ENCODE measurements around the gene JMY.

GRCh38 chr5:78557510-78557723, 91.2 kb downstream of the LHFPL2 start:
- PRO-cap, 2 experiments = no peak in any of the 2 experiments

DNA sequence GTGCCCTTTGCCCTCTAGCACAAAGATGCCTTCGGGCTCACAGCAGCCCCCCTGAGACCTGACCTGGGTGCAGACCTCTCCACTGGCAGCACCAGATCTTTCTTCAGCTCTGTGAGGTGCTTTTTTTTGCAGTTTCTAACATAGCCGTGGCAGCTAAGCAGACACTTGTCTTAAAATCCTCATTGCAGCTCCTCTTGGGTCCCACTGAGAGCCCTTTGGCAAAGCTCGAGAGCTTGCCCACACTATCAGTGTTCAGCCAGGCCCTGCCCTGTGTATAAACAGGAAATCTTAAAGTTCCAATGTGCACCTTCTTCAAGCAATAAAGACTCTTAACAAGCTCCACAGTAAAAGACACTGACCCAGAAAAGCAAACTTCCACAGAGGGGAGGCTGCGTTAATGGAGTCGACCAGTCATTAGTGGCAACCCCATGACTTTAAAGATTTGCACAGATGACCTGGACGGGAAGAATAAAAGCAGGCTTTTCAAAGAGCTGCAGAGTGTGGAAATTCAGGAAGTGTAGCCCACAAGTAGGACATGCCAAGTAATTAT, 71.9 kb upstream of the LHFPL2 start:
- PRO-cap, 2 experiments = no peak in any of the 2 experiments

DNA sequence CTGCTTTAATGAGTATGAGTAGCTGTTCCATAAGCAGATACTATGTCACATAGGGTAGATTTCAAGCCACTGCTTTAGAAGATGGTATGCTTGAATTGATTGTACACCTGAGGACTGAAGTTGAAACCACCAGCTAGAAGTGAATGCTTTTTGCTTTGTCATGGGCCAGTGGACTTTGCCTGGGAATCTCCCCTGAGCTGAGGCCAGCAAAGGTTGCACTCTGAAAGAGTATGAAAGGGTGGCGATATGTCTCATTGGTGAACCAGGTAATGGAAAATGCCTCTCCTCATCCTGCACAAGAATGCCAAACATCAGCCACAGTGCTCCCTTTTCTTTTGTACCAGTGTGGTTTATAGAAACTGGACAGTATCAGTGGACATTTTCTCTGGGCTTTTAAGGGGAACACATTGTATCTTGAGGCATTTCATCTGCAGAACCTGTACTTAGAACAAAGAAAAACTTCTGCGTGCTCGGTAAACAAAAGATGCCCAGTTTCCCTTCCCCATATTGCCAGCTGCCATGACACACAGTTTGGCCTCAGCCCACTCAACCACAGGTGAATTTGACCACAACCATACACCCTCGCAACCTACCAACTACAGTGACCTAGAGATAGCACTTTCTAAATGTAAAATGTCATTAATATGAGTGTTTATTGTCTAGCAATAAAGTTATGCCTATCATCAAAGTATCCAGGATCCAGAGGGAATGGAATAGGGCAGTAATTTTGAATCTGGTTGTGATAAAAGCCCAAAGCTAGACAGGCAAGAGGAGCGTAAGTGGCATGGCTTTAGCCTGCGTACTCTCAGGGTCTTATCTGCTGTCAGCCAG, 79.4 kb upstream of the LHFPL2 start:
- PRO-cap, 2 experiments = no peak in any of the 2 experiments

DNA sequence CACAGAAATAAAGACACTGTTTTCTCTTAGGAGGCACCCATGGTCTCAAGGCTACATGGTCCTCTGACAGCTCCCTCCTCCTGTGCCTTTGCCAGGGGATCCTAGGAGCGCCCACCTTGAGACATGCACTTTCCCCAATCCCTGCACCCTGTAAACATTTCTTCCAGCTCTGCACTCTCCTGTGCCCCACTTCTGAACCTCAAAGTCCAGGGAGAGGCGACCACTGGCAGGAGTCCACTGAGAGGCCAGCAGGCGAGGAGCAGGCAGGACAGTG, 10.2 kb downstream of the ARSB start:
- PRO-cap, 2 experiments = no peak in any of the 2 experiments

- PRO-cap, 2 experiments = no peak in any of the 2 experiments
Observed at GRCh38 chr5:79025143-79025726, 40.1 kb upstream of the ARSB start.

- PRO-cap, 2 experiments = no peak in any of the 2 experiments
Observed at GRCh38 chr5:79050416-79051042, 18.9 kb downstream of the DMGDH start.

GRCh38 chr5:79056862-79057268, 12.6 kb downstream of the DMGDH start:
- PRO-cap, 2 experiments = no peak in any of the 2 experiments

DNA sequence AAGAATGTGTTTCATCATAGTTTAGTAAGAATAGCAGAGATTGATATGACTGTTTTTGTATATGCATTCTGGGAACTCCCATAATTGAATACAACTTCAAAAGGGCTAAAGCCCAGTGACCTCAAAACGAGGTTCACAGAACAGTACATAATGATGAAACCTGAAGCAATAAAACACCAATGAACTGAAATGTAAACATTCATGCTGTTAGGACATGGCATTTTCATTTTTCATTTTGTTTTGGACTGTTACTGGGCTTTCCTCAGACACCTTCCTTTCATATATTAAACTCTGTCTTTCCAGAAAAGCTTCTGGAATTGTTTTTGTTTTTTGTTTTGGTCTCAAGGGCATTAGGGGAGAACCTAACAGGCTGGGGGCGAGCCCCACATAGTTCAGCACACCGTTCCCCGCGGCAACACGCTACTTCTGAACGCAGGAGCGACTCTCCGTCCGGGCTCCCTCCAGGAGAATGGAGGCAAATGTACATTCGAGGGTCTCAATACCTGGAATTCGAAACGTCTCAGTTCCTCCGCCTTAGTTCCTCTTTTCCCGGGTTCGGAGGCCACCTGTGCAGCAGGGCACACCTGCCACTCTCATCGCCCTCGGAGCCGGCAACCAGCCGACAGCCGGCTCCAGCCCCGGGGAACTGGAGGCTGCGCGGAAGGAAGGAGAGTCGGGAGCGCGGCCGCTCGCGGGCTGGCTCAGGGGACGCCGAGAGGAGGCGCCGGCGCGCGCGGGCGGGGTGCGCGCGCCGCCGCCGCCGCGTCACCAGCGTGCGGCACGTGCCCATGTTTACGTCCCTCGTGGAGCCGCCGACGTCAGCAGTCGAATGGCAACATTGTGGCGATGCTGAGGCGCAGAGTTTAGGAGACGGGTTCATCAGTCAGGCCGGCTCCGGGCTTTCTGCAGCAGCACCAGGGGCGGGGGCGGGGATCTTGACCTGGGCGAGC, at the start of gene JMY:
Gene JMY (plus strand): TSS at position 824 of the 950 bp plus-strand sequence.
- PRO-cap, 2 experiments = peak in 2 of 2 experiments; most common plus-strand start position 866 of the sequence (in 2); most common minus-strand start position 648 of the sequence (in 2)

GRCh38 chr5:79238356-79238686, 2.4 kb downstream of the JMY start:
- PRO-cap, 2 experiments = no peak in any of the 2 experiments

DNA sequence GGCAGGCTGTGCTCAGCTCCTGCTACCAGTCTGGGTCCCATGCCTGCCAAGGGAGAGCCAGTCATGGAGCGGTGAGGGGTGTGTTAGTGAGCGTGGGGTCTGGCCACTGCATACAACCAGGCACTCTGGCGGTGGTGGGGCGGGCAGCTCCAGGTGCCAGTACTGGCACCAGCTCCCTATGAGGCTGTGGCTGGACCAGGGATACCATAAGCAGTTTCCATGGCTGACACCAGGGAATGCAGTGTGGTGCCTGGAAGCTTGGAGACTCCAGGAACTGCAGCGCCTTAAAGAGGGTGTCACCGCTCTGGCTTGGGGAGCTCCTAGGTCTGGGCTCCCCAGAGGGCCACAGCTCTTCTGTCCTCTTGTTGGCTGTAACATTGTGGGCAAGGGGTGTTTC, 22.5 kb downstream of the JMY start:
- PRO-cap, 2 experiments = no peak in any of the 2 experiments

DNA sequence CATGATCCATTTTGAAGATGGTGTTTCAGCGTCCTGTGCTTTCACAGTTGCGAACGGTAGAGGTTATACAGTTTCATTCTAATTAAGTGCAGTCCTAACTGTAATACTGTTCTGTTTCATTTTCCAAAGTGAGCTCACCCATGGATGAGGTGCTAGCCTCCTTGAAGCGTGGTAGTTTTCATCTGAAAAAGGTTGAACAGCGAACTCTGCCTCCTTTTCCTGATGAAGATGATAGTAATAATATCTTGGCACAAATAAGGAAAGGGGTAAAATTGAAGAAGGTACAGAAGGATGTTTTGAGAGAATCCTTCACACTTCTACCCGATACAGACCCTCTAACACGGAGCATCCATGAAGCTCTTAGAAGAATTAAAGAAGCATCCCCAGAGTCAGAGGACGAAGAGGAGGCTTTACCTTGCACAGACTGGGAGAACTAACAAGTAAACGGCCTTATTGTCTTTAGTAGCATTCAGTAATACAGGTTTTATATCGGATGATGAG, 80.0 kb downstream of the JMY start:
- PRO-cap, 2 experiments = no peak in any of the 2 experiments

- PRO-cap, 2 experiments = no peak in any of the 2 experiments
Observed at GRCh38 chr5:79515147-79515287, 1.1 kb upstream of the HOMER1 start.

GRCh38 chr5:79578865-79579316, 33.4 kb upstream of the TENT2 start:
- PRO-cap, 2 experiments = no peak in any of the 2 experiments

GRCh38 chr5:79627704-79628646, 15.7 kb downstream of the TENT2 start:
- PRO-cap, 2 experiments = no peak in any of the 2 experiments

- PRO-cap, 2 experiments = no peak in any of the 2 experiments
Observed at GRCh38 chr5:79650201-79651088, 38.2 kb downstream of the TENT2 start.

GRCh38 chr5:79753833-79754238, 64.2 kb downstream of the CMYA5 start:
- PRO-cap, 2 experiments = peak in 2 of 2 experiments; most common plus-strand start chr5:79754068 (in 2); most common minus-strand start chr5:79753988 (in 1)

- PRO-cap, 2 experiments = no peak in any of the 2 experiments
Observed at GRCh38 chr5:79850074-79850606, 140.9 kb downstream of the MTX3 start.

GRCh38 chr5:79875077-79875710, 115.9 kb downstream of the MTX3 start:
- PRO-cap, 2 experiments = no peak in any of the 2 experiments

- PRO-cap, 2 experiments = no peak in any of the 2 experiments
Observed at GRCh38 chr5:80082113-80082624, 47.0 kb downstream of the THBS4 start.

DNA sequence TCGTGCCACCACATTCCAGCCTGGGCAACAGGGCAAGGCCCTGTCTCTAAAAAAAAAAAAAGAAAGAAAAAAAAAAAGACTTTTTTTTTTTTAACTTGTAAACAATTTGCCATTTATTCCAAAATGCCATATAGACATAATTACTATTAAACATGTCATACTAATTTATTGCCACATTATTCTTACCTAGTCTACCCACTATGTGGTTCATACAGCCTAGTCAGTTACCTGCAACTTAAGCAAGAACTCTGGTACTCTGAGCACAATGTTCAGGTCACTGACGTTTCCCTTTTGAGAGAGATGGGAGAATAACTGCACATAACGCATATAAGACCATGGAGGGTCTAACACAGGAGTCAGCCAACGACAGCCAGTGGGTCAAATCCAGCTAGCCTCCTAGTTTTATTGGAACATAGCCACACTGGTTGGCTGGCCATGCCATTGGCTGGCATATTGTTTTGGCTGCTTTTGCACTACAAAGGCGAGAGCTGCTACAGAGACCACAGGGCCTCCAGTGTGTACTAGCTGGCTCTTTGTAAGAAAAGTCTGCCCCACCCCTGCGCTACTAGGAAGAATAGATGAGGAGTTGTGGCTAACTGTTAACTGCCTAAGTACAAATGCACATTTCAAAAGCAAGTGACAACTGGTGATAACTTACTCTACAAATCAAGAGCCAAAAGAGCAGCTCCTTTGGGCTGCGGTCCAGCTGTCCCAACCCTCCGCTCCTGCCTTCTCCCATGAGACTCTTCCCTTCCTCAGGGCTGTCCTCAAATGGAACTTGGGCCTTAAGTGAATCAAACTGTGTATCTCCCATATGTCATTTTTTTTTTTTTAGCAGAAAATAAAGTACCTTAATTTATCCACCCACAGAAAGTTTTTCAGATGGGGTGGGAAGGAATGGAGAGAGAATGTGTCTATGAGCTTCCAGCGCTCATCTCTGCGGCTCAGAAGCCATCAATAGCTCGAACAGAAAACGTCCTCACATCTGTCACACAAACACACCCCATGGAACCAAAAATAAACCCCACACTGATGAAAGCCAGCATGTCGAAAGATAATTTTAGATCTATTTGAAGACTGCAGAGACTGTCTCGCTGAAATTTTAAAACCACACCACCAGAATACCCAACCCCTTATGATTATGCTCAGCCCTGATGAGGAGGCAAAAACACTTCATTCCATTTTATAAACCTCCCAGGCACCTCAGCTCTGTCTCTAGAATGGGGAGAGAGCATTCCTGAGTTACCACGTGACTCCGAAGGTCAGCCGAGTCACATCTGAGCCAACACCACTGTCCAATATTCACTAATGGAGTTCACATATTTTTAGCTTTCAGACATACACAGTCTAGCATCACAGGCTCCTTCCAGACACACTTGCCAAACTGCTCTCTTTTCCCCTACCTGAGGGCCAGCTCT, 63.7 kb downstream of the SERINC5 start:
- PRO-cap, 2 experiments = no peak in any of the 2 experiments

Measured in Metastatic Liver Carcinoma in the Adrenal Gland (tissue), 2 donors.